Hepatocyte (in vitro differentiated cells and primary cell): ENCODE measurements around a stretch of chr9.

GRCh38 chr9:129596513-129597718 lies 24.0 kb downstream of the C9orf50 start:
- RAMPAGE, long total RNA: no peak
- RRBS: 2% methylated on average over 28 of the region's 75 CpGs

GRCh38 chr9:129608538-129609598 lies 12.0 kb downstream of the C9orf50 start:
- RAMPAGE, long total RNA: no peak
- RRBS: no CpG with 5 or more reads among the region's 29 CpGs

DNA sequence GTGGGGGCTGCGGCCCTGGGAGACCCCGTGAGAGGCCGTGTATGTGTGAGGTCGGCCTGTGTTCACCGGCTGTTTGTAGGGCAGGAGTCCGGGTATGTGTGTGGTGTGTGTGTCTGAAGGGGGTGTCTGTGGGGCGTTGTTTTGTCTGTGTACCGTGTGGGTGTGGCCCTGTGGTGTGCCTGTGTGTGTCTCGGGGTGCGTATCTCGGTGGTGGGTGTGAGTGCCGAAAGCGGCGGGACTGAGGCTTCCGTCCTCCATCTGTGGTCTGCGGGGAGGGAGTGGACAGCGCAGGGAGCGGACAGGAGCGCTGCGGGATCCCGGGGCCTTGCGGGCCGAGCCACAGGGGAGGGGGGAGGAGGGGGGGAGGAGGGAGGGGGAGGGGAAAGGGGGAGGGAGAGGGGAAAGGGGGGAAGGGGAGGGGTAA lies 11.0 kb downstream of the C9orf50 start:
- RAMPAGE, long total RNA: no peak
- RRBS: no CpG with 5 or more reads among the region's 23 CpGs

GRCh38 chr9:129632960-129633973 lies 7.3 kb downstream of the NTMT1 start:
- RAMPAGE, long total RNA: no peak
- RRBS: no CpG with 5 or more reads among the region's 13 CpGs

DNA sequence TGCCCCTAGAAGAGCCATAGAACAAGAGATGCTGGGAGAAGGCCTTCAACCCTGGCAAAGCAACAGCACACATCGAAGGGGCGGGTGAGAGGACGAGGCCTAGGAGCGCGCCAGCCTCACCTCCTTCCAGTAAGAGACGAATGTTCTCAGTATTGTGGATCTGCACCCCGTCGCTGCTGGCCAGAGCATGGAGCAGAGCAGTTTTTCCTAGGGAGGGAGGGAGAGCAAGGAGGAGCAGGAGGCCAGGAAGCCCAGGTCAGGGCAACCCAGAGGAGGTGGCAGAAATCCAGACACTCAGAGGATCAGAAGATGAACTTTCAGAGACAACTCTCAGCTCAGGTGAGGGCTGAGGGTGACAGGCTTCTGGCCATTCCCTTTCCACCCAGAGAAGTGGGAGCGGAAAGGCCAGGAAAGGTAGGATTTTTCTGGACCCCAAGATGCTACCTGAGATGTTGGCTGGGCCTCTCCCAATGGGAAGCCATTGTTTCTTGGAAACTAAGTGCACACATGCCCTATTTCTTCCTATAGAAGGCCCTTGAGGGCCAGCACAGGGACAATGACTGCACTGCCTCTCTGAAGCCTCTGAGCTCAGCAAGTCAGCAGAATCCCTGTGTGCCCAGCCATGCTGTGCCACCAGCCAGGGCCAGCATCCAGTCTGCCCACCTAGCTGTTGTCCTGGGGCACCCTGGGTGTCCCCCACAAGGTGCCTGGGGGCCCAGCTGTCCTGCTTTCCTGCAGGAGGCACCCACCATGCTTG lies 3.3 kb downstream of the ASB6 start:
- RAMPAGE, long total RNA: no peak
- RRBS: no CpG with 5 or more reads among the region's 9 CpGs

DNA sequence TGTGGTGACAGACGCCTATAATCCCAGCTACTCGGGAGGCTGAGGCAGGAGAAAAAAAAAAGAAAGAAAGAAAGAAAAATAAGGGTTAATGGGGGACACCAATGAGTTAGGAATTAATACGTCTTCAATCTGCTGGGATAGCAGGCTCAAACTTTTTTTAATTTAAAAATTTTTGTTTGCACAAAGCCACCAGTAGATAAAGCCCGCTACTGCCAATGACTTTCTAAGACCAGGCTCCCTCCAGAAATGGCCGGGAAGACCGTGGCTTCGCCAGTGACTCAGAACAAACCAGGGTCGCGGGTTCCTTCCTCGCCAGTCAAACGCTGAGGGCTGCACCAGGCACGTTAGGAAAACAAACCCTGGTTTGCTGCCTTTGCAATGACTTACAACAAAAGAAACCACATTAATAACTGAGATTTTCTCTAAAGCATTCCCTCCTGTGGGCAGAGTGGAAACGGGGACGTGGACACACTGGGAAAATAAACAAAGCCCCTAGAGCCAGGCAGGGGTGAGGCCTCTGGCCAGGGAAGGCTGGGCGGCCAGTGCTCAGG lies 3.6 kb downstream of the PRRX2 start:
- RAMPAGE, long total RNA: no peak
- RRBS: no CpG with 5 or more reads among the region's 15 CpGs

DNA sequence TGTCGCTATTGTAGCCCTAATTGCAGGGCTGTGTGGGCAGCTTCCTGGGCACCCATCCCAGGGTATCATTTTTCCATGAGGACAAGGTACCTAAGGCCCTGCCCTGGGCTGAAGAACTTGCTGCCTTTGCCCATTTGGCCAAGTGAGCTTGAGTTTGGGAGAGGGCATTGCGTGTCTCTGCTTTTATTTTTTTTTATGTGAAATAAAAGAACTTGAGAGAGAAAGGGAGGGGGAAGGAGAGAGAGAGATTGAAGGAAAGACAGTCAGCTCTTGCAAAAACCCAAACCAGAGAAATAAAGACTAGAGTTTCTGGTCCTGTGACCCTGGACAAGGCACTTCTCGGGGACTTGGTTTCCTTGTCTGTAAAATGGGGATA lies 26.7 kb downstream of the PTGES start:
- RAMPAGE, long total RNA: no peak
- RRBS: no CpG with 5 or more reads among the region's 3 CpGs

GRCh38 chr9:129751788-129752559 lies 868 bp downstream of the PTGES start:
- RAMPAGE, long total RNA: no peak
- RRBS: 62% methylated on average over 14 of the region's 25 CpGs

GRCh38 chr9:129806988-129807573 lies 4.1 kb downstream of the TOR1B start:
- RAMPAGE, long total RNA: no peak
- RRBS: no CpG with 5 or more reads among the region's 18 CpGs

GRCh38 chr9:129812034-129812775 lies 9.2 kb downstream of the TOR1B start:
- RAMPAGE, long total RNA: no peak
- RRBS: no CpG with 5 or more reads among the region's 11 CpGs

GRCh38 chr9:129868795-129869600 lies 33.7 kb downstream of the USP20 start:
- RAMPAGE, long total RNA: no peak
- RRBS: 84% methylated on average over 7 of the region's 33 CpGs

DNA sequence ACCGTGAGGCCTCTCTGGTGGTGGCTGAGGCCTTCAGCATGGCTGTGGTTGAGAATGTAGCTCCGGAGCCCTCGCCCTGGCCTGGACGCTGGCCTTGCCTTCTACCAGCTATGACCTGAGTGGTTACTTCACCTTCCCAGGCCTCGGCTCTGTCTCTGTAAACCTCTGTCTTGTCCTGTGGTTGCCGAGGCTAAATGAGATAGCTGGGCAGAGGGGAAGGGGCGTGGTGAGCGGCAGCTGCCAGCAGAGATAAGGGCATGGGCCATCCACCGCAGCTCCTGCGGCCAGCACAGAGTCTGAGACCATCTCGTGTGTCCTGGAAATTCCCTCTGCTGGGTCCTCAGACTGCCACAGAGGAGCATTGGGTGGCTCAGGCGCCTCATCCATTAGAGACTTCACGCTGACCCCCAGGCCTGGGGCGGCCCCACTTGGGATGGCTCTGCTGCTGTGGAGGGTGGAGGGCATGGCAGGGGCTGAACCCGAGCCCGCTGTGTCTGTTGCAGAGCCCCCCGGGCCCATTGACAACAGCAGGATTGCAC lies 43.9 kb downstream of the USP20 start:
- RAMPAGE, long total RNA: no peak
- RRBS: no CpG with 5 or more reads among the region's 17 CpGs

GRCh38 chr9:129880642-129881983 lies 45.9 kb downstream of the USP20 start:
- RAMPAGE, long total RNA: no peak
- RRBS: 81% methylated on average over 4 of the region's 44 CpGs

DNA sequence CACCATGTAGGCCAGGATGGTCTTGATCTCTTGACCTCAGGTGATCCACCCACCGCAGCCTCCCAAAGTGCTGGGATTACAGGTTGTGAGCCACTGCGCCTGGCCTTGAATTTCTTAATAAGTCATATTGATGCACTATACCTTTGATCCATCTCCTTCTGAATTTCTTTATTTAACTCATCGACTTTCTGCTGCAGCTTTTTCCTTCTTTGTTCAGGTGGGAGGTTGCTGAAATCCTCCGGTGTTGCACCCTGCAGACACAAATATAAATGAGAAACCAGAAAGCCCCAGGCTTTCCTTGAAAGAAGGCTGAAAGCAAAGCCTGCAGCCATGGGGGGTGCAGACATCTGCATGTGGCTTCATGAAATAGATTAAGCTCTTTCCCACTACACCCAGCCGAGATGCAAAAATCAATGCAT lies 73.5 kb downstream of the USP20 start:
- RAMPAGE, long total RNA: no peak
- RRBS: no CpG with 5 or more reads among the region's 5 CpGs

- RAMPAGE, long total RNA: no peak
- RRBS: no CpG with 5 or more reads among the region's 2 CpGs
Observed at GRCh38 chr9:129919841-129920133, 84.5 kb downstream of the USP20 start.

GRCh38 chr9:129938349-129938785 lies 103.1 kb downstream of the USP20 start:
- RAMPAGE, long total RNA: no peak

DNA sequence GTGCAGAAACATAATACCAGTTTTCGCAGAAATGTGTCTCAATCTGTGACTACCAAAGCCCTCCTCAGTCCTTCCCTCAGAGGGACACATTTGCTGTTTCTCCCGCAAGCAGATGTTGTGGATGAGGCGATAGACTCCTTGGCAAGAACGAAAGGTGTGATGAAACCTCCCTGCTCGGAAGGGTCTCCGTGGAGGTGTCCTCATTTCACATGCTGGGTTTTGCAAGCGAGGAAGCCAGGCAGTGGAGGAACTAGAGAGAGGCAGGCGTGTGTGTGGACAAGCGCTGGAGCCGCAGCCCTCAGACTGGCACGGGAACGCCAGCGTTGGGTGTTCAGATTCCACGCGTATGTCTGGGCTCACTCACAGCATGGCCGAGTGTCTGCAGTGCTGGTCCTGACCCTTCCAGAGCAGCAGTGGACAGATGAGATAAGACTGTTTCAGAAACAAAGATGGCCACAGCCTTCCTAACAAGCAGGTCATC lies 35.2 kb upstream of the NCS1 start:
- RAMPAGE, long total RNA: no peak
- RRBS: no CpG with 5 or more reads among the region's 16 CpGs

- RAMPAGE, long total RNA: no peak
- RRBS: no CpG with 5 or more reads among the region's 16 CpGs
Observed at GRCh38 chr9:130327497-130328148, 62.1 kb downstream of the HMCN2 start.

GRCh38 chr9:130578739-130579331 lies 542 bp upstream of the FUBP3 start:
- RAMPAGE, long total RNA: no peak
- RRBS: no CpG with 5 or more reads among the region's 20 CpGs

DNA sequence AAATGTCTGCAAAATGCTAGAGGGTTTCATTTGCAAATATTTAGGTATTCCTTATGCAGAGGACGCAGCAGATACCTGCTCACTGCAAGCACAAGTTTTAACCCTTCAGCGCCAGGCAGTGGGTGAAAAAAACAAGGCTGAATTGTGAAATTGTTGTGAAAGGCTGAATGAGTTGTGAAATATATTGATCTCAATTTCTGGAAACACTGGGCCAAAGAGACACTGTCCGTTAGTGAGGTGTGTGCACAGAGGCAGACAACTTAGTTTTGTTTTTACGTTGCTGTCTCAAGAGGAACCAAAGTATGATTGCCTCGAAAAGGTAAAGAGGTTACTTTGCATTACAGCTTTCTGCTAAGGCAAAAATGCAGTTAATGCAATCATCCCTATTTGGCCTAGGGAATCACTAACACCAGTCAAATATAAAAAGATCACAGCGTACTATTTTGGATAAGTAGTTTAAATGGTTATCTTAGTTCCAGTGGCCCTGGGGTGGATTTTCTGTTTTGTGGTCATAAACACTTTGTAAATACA lies 18.9 kb downstream of the FUBP3 start:
- RAMPAGE, long total RNA: no peak
- RRBS: no CpG with 5 or more reads among the region's 6 CpGs